Upper lobe of left lung (tissue), 5 donors: ENCODE measurements around the genes BMP8A, PPIE and BMP8B.

- PRO-cap, 2 experiments = no peak in any of the 2 experiments
- RAMPAGE, long total RNA, 4 experiments = no peak in any of the 4 experiments
These were observed 34.2 kb upstream of the MTF1 start for GRCh38 chr1:37893585-37894053.

DNA sequence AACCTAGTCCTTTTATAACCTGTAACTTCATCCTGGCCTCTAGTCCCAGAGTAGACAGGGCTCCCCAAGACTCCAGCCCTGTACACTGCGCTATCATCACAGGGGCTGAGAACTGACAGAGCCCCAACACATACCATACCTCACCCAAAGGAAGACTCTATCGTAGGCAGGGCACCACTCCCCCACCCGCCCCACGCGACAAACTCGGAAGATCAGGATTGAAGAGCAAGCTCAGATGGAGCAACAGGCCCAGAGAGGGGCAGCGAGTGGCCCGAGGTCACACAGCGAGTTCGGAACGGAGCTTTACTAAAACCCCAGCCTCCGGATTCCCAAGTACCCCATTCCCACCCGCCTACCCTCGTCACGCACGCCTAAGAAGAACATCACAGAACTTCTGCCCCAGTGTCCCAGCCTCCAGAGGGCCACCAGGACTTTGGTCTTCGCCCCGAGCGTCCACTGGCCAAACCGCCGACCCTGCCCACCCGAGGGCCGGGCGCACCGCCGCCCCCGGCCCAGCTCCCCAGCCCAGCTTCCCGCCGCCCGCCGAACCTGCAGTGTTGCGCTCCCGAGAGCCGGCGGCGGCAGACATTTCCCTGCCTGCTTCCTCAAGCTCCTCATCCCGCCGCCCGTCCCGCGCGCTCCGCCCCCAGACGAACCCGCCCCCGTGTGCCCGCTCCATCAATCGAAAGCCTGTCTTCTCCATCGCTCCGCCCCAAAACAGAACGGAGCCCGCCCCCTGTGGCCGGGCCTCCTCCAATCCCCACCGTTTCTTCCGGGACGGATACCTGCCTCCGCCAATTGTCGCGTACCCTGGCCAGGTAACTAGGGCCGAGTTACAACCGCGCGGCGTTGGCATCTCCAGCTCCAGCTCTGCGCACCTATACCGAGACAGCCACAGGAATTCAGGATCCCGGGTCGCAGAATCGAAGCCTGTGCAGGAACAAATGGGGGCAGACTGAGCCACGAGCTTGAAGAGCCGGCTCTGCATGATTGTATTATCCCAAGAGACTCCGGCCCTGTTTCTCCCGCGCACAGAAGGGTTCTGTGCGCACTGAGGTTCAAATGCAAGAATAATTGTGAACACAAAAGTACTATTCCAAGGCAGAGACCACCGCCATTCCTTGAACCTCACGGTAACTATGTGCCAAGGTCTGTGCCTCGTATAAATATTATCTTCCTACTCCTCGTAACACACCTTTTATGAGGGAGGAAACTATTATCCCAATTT lies 15.3 kb downstream of the INPP5B start:
- PRO-cap, 2 experiments = peak in 2 of 2 experiments; most common plus-strand start position 867 of the sequence (in 1); most common minus-strand start position 628 of the sequence (in 1)
- RAMPAGE, long total RNA, 4 experiments = start-site peak on the minus strand in 4 of 4 experiments, centred at positions 600 to 610 of the sequence, 212 to 2,096 reads per replicate

- PRO-cap, 2 experiments = no peak in any of the 2 experiments
- RAMPAGE, long total RNA, 4 experiments = no peak in any of the 4 experiments
These were observed 14.4 kb downstream of the UTP11 start for GRCh38 chr1:38026911-38027436.

GRCh38 chr1:38029019-38029965 lies 16.8 kb downstream of the UTP11 start:
- PRO-cap, 2 experiments = no peak in any of the 2 experiments
- RAMPAGE, long total RNA, 4 experiments = no peak in any of the 4 experiments

- PRO-cap, 2 experiments = no peak in any of the 2 experiments
- RAMPAGE, long total RNA, 4 experiments = no peak in any of the 4 experiments
These were observed 67.7 kb upstream of the POU3F1 start for GRCh38 chr1:38114225-38114708.

- PRO-cap, 2 experiments = no peak in any of the 2 experiments
- RAMPAGE, long total RNA, 4 experiments = no peak in any of the 4 experiments
These were observed 81.7 kb downstream of the RRAGC start for GRCh38 chr1:38777766-38778448.

GRCh38 chr1:38803789-38804712 lies 55.5 kb downstream of the RRAGC start:
- PRO-cap, 2 experiments = no peak in any of the 2 experiments
- RAMPAGE, long total RNA, 4 experiments = no peak in any of the 4 experiments

GRCh38 chr1:38859823-38860261 lies 270 bp upstream of the RRAGC start:
- PRO-cap, 2 experiments = peak in 2 of 2 experiments; most common plus-strand start chr1:38859924 (in 1)
- RAMPAGE, long total RNA, 4 experiments = start-site peak on the plus strand in 4 of 4 experiments, at chr1:38859880-38860000 at its widest, 12 to 38 reads per replicate

DNA sequence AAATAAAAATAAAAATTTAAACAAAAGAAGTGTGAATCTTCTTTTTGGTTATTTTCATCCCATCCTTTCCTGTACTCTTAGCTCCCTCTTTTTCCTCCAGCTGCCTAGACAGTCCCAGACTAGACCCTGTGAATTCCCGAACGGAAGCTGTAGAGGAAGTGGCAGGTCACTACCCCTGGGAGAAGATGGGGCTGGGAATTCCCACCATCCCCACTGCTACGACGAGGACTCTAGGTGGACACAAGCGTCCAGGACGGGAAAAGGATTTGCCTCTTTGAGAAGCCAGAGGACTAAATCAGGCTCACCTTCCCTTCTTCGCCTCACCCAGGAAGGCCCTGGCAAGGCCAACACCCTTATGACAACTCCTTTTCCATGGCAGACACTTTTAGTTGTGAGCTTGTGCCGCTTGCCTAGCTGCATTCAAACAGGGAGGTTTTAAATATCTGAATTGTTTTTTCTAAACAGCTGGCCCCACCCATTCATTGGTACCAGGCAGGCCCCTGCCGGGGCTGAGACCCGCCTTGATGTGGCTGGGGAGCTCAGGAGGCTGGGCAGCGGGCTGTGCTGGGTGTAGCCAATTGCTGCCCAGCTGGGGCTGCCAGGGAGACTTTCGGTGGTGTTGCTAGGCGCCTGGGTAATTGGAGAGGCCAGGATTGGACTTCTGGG lies 12.4 kb downstream of the RHBDL2 start:
- PRO-cap, 2 experiments = no peak in any of the 2 experiments
- RAMPAGE, long total RNA, 4 experiments = no peak in any of the 4 experiments

- PRO-cap, 2 experiments = peak in 2 of 2 experiments; most common plus-strand start chr1:39026874 (in 1); most common minus-strand start chr1:39026739 (in 2)
- RAMPAGE, long total RNA, 4 experiments = no peak in any of the 4 experiments
These were observed 677 bp downstream of the NDUFS5 start for GRCh38 chr1:39026609-39027445.

DNA sequence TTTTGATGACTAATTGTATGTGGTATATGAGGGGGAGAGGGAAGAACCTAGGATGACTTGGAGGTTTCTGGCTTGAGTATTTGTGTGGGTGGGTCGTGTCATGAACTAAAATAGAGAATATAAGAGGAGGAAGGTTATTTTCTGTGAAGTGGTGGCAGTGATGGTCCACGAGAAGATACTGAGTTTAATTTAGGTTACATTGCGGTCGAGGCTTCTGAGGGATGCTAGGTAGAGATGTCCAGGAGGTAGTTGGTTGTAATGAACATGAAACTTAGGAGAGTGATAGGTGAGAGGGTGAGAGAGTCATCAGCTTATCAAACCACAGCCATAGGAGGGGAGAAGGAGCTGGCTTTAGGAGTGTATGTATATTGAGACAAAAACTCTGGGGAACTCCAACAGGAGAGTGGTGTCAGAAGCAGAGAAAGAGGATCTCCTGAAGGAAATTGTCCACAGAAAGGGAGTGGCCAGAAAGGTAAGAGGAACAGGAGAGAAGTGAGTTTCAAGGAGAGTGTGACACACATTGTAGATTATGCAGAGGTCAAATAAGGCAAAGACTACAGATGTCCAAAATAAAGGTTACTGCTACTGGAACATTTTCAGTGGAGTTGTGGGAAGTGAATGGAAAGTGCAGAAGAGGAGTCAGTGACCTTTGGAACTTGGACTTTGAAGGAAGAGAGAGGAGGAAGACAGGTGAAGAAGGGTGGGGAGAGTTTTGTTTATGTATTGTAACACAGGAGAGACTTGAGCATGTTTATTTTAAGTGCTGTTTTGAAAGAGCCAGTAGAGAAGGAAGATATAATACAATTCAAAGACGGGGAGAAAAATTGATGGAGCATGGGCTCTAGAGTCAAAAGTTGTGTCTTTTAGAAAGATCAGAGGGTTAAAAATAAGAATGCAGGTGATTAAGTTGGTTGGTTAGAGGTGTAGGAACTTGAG lies 88.9 kb upstream of the MACF1 start:
- PRO-cap, 2 experiments = no peak in any of the 2 experiments
- RAMPAGE, long total RNA, 4 experiments = no peak in any of the 4 experiments

- PRO-cap, 2 experiments = no peak in any of the 2 experiments
- RAMPAGE, long total RNA, 4 experiments = no peak in any of the 4 experiments
These were observed 61.7 kb upstream of the MACF1 start for GRCh38 chr1:39142650-39143296.

DNA sequence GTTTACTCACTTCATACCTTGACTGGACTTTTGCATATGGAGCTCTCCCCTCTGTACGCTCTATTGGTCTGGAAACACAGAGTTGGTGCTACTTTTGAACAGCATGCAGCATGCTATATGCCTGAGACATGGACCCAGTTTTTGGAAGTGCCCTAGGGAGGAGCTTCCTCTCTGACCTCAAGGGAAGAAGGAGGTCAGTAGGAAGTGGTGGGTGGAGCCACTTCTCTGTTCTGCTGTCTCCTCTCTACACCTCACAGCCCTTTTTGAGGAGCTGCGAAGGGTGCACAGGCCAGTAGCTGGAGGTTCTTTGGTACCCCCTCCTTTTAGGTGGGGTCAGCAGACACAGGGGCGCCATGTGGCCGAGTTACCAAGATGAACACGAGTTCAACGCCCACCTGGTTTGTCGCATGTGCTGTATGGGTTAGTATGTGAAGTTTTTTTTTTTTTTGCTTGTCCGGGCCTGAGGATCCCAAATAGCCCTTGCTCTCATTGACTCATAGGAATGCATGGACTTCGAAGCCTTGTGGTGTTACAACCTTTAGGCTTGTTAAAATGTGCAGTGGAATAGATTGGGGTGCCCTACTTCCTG lies 10.6 kb downstream of the MACF1 start:
- PRO-cap, 2 experiments = no peak in any of the 2 experiments
- RAMPAGE, long total RNA, 4 experiments = start-site peak on the plus strand in 2 of 4 experiments, centred at positions 245 to 257 of the sequence, 46 to 53 reads per replicate

- PRO-cap, 2 experiments = no peak in any of the 2 experiments
- RAMPAGE, long total RNA, 4 experiments = no peak in any of the 4 experiments
These were observed 118.1 kb downstream of the MACF1 start for GRCh38 chr1:39322493-39323115.

GRCh38 chr1:39447540-39448014 lies 43.9 kb upstream of the BMP8A start:
- PRO-cap, 2 experiments = no peak in any of the 2 experiments
- RAMPAGE, long total RNA, 4 experiments = start-site peak on the plus strand in 1 of 4 experiments, at chr1:39447769-39447819 at its widest, 91 reads per replicate

DNA sequence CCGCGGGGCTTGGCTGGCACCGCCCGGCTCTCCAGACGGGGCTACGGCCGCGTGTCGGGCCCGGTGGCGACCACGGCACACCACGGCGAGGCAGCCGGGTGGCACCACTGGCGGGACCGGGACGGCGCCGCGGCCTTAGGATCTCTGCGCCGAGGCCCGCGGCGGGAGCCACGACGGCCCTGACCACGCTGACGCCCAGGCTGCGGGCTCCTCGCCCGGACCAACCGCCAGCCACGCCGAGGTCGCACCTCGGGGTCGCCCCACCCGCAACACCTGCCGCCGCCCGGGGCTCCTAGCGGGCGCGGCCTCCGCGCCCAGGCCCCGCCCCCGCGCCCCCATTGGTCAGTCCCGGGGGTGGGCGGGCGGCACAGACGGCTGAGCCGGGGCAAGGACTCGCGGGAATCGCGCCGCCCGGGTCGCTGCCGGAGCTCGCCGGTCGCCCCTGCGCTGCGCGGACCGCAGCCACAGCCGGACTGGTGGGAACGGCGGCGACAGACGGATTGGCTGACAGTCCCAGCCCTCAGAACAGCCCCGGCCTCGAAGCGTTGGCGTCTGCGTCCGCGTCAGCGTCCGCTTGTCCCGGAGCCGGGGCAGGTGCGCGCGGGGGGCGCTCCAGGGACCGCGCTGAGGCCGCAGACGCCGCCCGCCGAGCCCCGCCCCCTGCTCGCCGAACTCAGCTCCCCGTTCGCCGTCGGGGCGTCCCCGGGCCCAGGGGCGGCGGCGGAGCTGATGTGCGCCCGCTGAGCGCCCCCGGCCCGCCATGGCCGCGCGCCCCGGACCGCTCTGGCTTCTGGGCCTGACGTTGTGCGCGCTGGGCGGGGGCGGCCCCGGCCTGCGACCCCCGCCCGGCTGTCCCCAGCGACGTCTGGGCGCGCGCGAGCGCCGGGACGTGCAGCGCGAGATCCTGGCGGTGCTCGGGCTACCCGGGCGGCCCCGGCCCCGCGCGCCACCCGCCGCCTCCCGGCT lies at the start of gene BMP8A:
BMP8A (plus strand) TSS at position 405 of the 966 bp plus-strand sequence.
- PRO-cap, 2 experiments = no peak in any of the 2 experiments
- RAMPAGE, long total RNA, 4 experiments = no peak in any of the 4 experiments

GRCh38 chr1:39738455-39739646 lies at the start of gene PPIE:
Gene PPIE, plus strand, starts transcription at chr1:39738882.
- PRO-cap, 2 experiments = peak in 2 of 2 experiments; most common plus-strand start chr1:39738882 (in 2); most common minus-strand start chr1:39738748 (in 1)
- RAMPAGE, long total RNA, 4 experiments = start-site peak on the plus strand in 4 of 4 experiments, at chr1:39738878-39738898 at its widest, 96 to 1,070 reads per replicate

DNA sequence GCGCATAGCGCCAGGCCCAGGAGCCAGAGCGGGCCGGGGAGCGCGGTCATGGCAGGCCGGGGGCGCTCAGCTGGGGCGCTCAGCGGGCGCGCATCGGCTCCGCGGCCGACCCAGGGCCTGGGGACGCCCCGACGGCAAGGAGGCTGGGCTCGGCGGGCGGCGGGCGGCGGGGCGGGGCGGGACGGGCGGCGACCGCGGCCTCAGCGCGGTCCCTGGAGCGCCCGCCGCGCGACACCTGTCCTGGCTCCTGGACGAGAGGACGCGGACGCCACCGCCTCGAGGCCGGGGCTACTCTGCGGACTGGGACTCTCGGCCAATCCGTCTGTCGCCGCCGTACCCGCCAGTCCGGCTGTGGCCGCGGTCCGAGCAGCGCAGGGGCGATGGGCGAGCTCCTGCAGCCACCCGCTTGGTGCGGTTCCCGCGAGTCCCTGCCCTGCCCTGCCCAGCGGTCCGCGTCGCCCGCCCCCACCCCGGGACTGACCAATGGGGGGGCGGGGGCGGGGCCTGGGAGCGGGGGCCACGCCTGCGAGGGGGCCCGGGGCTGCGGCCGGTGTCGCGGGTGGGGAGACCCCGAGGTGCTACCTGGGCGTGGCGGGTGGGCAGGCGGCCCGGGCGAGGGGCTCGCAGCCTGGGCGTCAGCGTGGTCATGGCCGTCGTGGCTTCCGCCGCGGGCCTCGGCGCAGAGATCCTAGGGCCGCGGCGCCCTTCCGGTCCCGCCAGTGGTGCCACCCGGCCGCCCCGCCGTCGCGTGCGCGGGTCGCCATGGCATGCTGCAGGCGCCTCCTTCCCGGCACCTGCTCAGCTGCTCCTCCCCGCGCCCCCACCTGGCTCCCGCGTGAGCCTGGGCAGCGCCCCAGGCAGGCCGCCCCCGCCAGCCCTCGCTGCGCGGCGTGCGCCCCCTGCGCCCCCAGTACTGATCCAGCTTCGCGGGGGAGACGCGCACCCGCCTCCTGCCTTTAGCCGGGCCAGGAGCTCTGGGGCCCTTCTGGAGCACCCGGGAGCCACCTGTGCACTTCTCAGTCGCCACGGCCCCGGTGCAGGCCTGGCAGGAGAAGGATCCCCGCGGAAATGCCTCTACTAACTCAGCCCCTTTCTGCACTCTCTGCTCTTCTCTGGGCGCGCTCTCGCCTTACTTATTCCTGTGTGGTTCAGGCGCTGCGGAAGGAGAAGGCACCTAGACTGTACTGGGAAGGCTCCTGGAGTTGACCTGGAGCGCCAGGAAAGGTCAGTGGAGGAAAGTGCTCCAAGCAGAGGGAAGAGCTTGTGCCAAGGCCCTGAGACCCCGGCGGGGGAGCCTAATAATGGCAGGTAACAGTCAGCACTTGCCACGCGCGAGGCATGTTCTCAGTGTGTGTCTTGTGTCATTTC lies at the start of gene BMP8B:
BMP8B (minus strand) TSS at position 430 of the 1,368 bp plus-strand sequence.
- PRO-cap, 2 experiments = peak in 1 of 2 experiments; most common plus-strand start position 836 of the sequence (in 1); most common minus-strand start position 414 of the sequence (in 1)
- RAMPAGE, long total RNA, 4 experiments = start-site peak on the minus strand in 1 of 4 experiments, centred at position 419 of the sequence, 17 reads per replicate

DNA sequence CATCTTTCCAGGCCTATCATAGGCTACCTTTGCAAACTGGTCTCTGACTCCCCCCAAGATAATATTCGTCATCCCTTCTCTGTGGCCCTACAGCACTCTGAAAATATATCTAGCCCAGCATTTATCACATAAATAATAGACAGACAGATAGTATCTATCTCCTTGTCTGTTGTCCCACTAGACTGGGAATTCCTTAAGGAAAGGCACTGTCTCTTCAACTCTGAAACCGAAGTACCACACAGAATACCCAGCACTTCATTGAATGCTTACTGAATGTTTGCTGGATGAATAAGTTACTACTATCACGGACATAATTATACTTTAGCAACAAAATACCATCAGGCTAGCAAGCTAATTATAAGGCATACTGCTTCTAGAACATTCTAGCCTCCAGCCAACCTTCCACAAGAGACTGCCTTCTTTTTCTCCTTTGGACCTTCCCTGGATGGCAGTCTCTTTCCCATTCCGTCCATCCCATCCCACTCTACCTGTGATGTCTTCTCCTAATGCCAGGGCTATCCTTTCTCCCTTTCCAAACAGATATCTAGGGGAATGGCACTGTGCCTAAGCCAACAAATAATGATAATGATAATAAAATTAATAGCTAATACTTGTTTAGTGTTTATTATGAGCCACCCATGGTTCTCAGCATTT lies 33.8 kb downstream of the TRIT1 start:
- PRO-cap, 2 experiments = no peak in any of the 2 experiments
- RAMPAGE, long total RNA, 4 experiments = start-site peak on the minus strand in 1 of 4 experiments, centred at position 489 of the sequence, 15 reads per replicate

- PRO-cap, 2 experiments = no peak in any of the 2 experiments
- RAMPAGE, long total RNA, 4 experiments = start-site peak on the minus strand in 1 of 4 experiments, at chr1:39881768-39881812 at its widest, 5 reads per replicate
These were observed 1.6 kb downstream of the TRIT1 start for GRCh38 chr1:39881631-39882266.